Measurements from ENCODE around the genes SKIDA1 and MLLT10.

DNA sequence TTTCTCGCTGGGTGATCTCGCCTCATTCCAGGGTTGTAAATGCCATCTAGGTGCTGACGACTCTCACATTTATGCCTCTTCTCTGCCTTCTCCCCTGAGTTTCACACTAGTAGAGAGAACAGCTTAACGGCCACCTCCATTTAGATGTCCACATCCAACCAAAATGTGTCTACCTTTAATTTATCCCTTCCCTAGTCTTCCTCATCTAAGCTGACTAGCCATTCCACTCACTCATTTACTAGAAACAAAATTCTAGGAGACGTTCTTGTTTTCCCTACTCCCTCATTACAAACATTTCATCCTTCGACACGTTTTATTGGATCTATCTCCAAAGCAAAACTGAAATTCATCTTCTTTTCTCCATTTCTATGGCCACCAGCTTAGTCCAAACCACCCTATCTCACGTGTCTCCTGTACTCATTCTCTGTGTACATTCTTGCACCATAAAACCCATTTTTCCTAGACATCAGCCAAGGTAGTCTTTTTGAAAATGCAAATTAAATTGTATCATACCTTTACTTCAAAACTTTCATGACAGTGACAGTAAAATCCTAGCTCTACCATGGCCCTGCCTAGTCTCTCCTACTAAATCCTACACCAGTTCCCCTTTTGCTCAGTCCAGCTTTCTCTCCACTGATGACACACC is 33.0 kb upstream of the NEBL start:
- PRO-cap, 2 experiments: no peak in any of the 2 experiments

GRCh38 chr10:21173390-21173757 is 276.3 kb upstream of the NEBL start:
- PRO-cap, 2 experiments: no peak in any of the 2 experiments

- PRO-cap, 2 experiments: no peak in any of the 2 experiments
Measured at GRCh38 chr10:21237901-21238326, 287.6 kb downstream of the SKIDA1 start.

DNA sequence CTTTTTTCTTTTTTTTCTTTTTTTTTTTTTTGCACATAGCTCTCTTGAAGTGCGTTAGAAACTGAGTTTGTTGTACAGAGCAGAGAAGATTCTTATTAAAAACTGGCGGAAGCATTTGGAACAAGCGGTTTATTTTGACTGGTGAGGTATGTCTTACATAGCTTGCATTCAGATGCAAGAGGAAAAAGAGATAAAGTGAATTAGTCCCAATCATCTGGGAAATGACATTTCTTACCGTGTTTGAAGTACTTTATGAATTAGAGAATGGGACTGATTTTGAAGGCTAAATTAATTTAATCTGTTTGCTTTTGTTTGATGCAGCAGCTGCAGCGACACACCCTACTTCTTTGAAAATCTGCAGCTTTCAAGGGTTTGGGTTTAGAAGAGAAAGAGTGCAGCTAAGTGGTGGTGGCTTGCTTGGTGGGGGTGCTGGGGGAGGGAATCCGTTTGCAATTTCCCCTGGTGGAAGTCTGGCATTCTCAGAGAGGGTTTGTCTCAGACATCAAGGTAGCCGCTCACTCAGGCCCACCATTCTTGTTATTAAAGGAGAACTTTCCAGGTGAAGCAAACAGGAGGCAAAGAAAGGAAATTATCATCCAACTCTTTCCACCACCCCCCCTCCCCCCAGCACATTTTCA is 231.8 kb downstream of the SKIDA1 start:
- PRO-cap, 2 experiments: no peak in any of the 2 experiments

DNA sequence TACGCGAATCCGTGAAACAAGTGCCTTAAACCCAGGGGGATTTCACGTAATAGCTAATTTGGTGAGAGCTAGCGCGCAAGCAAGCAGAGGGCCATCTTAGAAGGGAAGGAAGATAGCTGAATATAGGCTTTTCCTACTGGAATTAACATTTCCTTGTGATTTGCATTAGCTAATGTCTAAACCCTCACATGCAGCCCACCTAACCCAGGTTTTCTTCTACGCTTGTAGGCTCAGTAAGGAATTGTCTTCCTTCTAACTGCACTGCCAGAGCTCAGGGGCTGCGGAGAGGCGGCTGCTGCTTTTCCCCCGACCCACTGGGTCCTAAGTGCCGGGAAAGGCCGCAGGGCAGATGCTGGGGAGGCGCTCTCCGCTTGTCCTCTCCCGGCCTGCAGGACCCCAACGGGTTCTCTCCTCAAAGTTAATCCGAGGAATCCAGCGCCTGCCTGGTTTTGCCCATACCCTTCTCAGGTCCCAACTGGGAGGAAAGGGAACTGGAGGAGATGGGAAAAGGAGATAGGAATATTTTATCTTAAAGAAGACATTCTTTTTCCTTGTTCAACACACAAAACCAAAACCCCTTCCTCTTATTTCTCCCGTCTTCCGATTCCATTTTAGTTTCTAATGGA is 17.5 kb downstream of the SKIDA1 start:
- PRO-cap, 2 experiments: no peak in any of the 2 experiments

DNA sequence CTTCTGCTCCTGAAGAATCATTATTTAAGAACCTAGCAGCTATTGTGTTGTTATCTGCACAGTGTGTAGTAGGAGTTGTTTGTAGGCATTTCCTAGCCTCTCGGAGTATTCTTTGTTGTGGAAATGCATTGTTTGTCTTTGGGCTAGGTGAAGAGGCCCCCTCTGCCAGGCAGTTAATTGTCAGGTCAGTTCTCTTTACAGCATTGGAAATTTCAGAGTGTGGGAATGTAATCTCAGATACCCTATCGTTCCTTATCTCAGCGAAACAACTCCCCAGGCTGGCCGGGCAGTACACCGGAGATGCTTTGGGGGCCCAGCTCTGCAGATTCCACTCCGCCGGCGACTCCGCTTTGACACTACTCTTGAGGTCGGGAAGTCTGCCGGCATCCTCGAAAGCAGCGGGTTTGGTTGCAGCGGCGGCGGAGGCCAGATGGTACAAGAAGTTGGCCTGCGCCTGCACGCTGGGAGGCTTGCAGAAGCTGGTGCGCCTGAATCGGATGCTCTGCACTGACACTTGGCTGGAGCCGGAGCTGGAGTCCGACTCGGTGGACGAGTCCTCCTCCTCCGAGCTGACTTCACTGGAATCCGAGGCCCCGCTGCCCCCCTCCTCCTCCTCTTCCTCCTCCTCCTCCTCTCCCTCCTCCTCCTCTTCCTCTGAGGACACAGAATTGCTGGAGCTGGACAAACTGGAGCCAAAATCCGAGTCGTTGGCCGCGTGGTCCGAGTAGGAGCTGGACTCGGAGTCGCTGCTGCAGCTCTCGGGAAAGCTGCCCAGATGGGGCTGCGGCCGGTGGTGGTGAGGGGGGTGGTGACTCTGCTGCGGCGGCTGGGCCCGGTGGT is 9.3 kb downstream of the SKIDA1 start:
- PRO-cap, 2 experiments: peak in 2 of 2 experiments; most common plus-strand start position 513 of the sequence (in 1); most common minus-strand start position 506 of the sequence (in 1)

DNA sequence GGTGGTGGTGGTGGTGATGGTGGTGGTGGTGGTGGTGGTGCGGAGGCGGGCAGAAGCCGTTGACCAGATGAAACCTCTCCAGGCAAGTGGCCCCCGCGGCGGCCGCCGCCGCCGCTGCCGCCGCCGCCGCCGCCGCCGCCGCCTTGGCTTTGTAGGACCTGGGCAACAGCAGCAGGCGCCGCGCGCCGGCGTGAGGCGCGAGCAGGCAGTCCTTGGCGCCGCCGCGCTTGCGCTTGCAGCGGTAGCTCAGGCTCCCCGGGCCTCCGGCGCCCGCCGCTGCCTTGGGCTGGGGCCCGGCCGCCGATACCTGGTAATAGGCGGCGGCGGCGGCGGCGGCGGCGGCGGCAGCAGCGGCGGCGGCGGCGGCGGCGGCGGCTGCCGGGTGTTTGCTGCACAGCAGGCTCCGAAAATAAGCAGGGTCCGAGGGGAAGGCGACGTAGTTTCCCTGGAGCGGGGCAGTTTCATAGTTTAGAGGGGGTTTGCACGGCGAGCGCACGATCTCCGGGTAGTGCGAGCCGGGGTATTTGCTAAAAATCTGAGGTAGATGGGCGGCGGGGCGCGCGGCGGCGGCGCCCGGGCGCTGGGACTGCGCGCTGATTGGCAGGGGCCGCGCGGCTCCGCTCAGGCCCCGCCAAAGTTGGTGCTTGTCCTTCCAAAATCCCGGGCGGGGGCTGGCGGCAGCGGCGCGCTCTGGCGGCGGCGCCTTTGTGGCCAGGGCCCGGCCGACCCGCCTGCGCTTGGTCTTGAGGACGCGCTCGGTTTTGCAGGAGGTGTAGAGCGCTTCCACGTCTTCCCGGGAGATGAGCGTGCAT is 8.5 kb downstream of the SKIDA1 start:
- PRO-cap, 2 experiments: peak in 2 of 2 experiments; most common plus-strand start position 655 of the sequence (in 2); most common minus-strand start position 588 of the sequence (in 1)

DNA sequence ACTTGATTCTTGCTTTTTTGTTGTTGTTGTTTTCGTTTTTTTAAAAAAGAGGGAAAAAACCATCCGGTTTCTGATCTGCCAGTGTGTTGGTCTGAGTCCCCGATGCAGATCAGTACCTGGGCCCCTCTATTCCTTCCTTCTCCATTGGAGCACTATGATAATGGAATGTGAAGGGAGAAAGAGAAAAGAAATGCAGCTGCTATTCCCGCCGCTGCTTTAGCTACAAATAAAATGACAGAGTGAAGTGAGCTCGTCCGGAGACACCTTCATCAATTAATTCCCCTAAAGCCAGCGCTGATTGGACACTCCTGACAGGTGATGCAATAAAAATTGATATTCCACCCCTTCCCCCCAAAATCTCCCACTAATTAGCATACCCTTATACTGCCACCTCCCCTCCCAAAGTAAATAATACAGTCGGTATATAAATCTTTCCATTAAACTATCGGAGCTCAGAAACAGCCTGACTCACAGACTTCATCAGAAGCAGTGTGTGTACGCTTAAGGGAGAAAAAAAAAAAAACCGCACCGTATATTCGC is 7.4 kb downstream of the SKIDA1 start:
- PRO-cap, 2 experiments: peak in 2 of 2 experiments; most common plus-strand start position 437 of the sequence (in 1); most common minus-strand start position 227 of the sequence (in 1)

GRCh38 chr10:21519759-21520667 is 5.5 kb downstream of the SKIDA1 start:
- PRO-cap, 2 experiments: peak in 2 of 2 experiments; most common plus-strand start chr10:21520291 (in 2)

- PRO-cap, 2 experiments: peak in 2 of 2 experiments; most common plus-strand start chr10:21526126 (in 2); most common minus-strand start chr10:21525988 (in 2)
Measured at GRCh38 chr10:21525210-21526212, at the start of gene SKIDA1. SKIDA1 (minus strand) TSS chr10:21525682.

DNA sequence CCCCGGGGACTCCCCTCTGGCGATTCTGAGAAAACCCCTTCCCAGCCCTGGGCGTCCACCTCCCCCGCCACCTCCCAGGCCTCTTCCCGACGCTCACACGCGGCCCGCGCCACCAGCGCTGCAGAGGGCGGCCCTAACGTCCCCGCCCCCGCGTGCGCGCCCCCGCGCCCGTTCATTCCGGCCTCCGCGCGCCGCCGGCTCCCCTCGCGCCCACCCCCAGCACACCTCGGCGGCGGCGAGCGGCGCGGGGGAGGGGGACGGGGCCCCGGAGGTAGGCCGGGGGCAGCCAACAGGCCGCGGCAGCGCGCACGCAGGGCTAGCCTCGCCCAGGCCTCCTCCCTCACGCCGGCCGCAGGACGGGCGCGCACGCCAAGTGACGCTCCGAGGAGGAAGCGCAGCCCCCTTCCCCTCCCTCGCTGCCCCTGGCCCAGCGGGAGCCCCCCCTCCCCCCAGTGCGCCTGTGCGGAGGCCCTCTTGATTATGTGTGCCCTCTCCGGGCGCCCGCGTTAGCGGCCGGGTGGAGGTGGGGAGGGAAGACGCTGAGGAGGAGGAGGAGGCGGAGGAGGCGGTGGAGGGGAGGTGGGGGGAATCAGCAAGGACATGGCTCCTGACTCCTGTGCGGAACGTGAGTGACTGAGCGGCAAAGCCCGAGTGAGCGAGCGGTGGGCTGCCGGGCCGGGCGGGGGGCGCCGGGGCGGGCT is at the start of gene MLLT10:
Gene MLLT10, plus strand, starts transcription at position 363 of the 701 bp plus-strand sequence.
- PRO-cap, 2 experiments: peak in 2 of 2 experiments; most common plus-strand start position 367 of the sequence (in 2); most common minus-strand start position 85 of the sequence (in 2)

DNA sequence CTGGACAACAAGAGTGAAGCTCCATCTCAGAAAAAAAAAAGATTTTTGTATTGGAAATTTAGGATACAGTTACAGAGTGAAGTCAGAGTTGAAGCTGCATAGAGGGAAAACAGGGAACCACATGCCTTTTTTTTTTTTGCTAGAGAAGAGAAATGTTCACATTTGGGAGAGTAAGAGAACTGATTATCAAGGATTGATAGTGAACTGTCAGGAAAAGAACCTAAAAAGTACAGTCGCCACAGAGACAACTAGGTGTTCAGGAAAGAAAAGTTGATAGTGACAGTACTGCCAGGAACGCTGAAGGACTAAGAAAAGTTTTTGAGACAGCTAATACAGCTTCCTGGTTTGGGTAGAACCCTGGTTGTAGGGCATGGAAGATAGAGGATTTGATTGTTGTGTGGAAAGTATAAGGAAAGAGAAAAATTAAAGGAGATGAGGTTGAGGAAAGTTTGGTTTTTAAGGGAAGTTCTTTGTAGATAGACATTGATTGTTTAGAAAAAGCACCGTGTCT is 11.1 kb downstream of the MLLT10 start:
- PRO-cap, 2 experiments: no peak in any of the 2 experiments

DNA sequence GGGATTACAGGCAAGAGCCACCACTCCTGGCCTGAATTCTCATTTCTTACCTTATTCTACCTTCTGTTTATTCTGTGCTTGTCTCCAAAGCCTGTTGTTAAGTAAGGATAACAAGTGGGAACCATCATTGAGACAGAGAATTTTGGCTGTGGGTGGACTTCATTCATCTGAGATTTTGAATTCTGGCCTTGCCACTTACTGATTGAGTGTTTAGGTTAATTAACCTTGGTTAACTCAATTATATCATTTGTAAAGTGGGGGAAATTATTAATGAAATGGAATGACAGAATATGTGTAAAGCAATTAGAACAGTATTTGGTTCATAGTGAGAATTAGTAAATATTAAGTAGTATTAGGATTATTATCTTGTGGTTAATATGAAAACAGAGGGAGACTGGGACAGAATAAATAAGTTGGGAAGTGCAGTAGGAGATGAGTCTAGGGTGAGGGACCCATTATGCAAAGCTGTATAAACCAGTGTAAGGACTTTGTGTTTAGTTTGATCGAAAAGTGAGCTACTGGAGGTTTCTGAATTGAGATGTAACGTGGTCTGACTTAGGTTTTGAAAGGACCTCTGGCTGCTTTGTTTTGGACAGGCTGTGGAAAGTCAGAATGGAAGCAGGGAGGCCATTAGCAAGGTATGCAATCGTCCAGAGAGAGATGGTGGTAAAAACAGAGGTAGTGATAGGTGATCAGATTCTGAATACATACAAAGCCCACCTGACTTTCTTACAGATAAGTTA is 118.3 kb downstream of the MLLT10 start:
- PRO-cap, 2 experiments: no peak in any of the 2 experiments

DNA sequence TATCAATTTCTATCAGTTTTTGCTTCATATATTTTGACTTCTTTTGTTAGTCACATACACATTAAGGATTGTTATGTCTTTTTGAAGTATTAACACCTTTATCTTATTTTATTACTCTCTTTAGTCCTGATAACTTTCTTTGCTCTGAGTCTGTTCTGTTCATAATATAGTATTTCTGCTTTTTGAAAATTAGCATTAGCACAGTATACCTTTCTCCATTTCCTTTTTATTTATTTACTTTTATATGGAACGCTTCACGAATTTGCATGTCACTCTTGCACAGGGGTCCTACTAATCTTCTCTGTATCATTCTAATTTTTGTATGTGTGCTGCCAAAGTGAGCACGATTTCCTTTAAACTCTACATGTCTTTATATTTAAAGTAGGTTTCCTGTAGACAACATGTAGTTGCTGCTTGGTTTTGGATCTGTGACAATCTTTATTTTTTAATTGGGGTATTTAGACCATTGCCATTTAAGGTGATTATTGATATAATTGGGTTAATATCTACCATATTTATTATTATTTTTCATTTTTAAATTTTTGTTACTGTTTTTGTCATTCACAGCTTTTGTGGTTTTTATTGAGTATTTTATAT is 127.5 kb downstream of the MLLT10 start:
- PRO-cap, 2 experiments: no peak in any of the 2 experiments

DNA sequence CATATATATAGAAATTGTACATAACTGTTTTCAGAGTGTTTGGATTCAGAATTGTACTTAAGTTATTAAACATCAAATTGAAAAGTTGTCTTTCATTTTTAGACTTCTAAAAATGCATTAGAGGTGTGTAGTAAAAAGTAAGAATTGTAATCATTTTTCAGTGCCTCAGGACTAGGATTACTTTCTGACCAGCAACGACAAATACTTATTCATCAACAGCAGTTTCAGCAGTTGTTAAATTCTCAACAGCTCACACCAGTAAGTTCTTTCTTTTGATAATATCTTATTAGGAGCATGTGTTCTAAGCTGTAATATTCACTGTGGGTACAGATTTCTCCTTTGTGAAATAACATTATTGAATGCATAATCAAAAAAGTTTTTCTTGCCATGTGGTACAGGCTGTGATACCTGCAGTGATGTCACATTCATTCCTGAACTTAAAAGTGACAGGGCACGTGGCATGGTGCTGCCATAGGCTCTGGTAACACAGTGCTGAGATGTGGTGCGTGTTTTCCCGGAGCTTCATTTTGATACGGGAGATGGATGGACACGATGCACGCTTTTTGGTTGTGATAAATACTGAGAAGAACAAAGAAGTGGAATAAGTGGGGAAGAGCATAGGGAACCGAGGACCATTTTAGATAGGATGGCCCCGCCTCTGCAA is 201.1 kb downstream of the MLLT10 start:
- PRO-cap, 2 experiments: no peak in any of the 2 experiments

GRCh38 chr10:21745911-21746604 is 212.0 kb downstream of the MLLT10 start:
- PRO-cap, 2 experiments: no peak in any of the 2 experiments

GRCh38 chr10:21928839-21929356 is 74.6 kb downstream of the DNAJC1 start:
- PRO-cap, 2 experiments: no peak in any of the 2 experiments

DNA sequence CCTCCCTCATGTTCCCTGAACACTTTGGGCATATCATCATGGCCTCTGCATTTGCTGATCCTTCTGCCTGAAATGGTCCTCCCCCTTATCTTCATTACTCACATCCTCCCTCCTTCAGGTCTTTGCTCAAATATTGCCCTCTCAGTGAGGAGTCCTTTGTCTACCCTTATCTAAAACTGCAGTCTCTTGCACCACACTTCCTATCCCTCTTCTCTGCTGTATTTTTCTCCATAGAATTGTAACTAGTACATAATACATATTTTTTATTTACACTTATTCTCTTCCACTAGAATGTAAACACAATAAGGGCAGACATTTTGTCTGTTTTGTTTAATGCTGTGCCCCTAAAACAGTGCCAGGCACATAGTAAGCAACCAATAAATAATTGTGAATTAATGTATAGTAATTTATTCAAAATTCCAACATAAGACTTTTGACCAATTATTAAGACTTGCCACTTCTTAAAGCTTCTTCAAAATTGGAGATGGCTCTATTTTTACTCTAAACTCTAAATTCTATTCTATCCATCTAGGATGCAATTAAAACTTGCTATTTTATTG is 41.6 kb downstream of the DNAJC1 start:
- PRO-cap, 2 experiments: no peak in any of the 2 experiments

DNA sequence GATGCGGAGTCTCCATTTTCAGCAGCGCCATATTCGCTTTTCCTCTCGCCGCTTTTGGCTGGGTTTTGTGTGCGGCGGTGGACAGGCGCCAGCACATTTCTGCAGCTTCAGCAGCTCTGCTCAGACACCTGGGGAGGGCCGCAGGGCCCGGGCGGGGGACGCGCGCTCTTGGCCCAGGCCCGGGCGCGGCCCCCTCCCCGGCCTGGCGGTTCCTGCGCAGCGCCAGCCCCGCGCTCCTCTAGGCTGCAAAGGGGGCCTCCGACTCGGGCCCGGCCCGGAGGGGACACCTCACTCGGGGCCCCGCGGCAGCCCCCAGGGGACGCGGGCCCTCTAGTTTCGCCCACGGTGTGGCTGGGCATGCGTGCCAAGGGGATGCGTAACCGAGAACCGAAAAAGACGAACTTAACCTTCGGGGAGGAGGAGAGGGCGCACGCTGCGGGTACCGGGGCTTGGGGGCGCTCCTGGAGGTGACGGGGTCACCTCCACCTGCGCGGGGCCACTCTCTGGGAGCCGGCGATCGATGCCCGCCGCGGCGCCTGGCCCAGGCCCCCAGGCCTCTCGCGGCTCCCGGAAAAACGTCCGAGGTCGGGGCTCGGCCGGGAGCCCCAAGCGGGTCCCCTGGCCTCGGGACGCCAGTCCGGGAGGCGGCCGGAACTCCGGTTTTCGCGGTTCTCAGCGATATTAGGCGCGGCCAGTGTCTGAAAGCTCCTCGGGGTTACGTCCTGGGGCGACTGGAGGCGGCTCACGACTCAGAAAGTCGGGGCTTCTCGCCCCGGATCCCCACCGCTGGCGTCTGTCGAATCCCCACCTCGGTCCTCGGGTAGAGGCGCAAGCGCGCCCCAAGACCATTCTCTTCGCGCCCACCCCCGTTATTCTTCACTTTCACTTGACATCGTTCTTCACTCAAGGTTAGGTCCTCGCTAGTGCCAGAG is 34.7 kb upstream of the EBLN1 start:
- PRO-cap, 2 experiments: peak in 2 of 2 experiments; most common plus-strand start position 123 of the sequence (in 2); most common minus-strand start position 56 of the sequence (in 2)

GRCh38 chr10:22332960-22333909 is 12.1 kb upstream of the SPAG6 start:
- PRO-cap, 2 experiments: no peak in any of the 2 experiments

All from right ventricle myocardium (tissue), 1 donor.